Left colon (tissue), 1 donor: Measurements from ENCODE around the gene SGCG.

- PRO-cap = no peak
These were observed 234.9 kb downstream of the TUBA3C start for GRCh38 chr13:18946749-18947167.

DNA sequence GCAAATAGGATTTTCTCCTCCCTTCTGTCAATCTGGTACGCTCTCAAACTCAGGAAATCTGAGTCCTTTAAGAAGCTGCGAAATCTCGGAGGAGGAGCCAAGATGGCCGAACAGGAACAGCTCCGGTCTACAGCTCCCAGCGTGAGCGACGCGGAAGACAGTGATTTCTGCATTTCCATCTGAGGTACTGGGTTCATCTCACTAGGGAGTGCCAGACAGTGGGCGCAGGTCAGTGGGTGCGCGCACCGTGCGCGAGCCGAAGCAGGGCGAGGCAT is 64.7 kb downstream of the TPTE2 start:
- PRO-cap = no peak

DNA sequence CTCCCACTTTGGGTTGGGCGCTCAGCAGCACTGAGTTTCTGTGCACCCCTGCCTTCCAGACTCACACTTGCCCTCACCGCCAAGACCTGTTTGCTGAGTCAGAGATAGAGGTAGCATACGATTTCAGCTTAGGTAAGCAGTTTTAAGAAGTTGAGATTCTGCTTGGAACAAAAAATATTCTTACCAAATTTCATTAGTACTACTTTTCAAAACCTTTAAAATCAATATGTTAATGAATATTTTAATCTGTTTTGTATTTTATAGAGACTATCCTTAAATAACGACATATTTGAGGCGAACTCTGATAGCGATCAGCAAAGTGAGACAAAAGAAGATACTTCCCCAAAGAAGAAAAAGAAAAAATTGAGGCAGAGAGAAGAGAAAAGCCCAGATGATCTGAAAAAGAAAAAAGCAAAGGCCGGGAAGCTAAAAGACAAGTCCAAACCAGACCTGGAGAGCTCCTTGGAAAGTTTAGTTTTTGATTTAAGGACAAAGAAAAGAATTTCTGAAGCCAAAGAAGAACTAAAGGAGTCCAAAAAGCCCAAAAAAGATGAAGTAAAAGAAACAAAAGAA is 12.8 kb downstream of the MPHOSPH8 start:
- PRO-cap = no peak

GRCh38 chr13:19714187-19714912 is 68.4 kb downstream of the PSPC1 start:
- PRO-cap = no peak

DNA sequence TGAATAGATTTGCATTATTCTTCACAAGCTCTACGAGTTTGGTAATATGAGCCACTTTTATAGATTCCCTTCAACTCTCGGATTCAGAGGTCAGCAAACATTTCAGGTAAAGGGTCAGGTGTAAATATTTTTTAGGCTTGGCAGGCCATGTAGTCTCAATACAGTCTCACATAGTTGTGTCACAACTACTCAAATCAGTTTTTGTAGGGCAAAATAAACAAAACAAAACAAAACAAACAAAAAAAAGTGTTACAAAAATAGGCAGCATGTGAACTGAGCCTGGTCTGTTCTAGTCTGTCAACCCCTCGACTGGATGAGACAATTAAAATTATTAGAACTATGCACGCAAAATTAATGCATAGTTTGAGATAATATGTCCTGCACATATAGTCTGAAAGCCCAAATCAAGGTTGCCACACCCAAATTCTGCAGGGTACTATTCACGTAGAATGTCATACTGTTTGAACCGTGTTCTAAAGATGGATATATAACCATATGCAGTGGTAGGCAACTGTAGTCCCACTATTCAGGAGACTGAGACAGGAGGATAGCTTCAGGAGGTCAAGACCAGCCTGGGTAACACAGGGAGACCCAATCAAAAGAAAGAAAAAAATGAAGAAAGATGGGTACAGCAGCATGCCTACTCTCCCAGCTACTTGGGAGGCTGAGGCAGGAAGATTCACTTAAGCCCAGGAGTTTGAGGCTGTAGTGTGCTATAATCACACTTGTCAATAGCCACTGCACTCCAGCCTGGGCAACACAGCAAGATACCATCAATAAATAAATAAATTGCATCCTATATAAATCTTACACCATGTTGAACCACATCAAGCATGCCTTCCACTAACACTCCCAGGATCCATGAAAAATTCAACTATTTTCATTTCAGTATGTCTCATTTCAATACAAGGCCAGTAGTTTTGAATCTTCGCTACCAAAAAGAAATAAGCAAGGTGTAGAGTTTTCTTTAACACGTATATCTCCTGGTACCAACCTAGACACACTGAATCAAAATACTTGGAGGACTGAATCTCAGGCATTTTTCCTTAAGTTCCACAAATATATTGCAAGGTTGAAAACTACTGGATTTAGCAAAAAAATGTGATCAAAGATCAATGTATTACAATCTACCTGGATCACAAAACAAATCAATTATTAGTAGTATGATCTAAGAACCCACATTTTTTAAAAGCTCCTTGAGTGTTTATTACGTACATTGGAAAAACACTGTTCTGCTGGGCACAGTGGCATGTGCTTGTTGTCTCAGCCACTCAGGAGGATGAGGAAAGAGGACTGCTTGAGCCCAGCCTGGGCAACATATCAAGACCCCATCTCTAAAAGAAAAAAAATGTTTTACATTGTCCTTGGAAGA is 56.9 kb downstream of the PSPC1 start:
- PRO-cap = no peak

GRCh38 chr13:19751220-19751584 is 31.5 kb downstream of the PSPC1 start:
- PRO-cap = no peak

GRCh38 chr13:19957076-19957766 is 1.3 kb upstream of the ZMYM2 start:
- PRO-cap = unidirectional peak, plus-strand start at chr13:19957451

- PRO-cap = no peak
These were observed 1.7 kb downstream of the GJB2 start for GRCh38 chr13:20190806-20191584.

DNA sequence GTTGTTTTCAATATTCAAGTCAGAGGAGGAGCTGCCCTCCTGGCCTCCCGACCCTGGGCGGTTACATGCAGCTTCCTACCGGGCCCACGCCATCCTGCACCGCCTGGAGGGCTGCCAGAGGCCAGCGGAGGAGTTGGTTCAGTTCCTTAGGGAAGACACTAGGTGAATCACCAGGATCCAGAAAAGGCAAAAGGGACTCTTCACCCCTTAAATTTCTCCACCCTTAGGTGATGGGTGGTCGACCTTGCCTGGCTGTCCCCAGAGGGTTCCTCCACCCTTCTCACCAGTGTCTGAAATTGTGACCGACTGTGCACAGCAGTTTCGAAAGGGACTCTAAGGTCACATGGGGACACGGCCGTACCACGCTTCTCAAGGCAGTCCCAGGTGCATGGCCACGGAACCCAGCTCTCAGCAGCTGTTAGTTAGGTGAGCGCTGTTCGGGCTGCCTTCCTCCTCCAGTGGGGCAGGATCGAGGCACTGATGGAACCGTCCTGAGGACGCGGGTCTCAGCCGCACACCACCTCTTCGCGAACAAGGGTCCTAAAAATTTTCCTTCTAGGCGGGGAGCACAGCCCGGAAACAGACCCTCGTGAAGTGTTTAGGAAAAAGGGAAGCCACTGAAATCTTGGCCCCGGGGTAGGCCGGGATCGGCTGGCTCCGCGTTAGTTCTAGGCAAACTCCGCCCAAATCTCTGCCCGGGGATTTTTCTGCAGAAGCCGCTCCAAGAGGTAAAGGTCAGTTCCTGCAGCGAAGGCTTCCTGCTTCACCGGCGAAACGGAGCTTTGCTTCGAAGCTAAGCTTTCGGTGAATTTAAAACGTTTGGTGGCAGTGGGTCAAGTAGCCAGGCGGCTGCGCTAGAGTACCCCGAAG is 903 bp downstream of the GJB2 start:
- PRO-cap = bidirectional peak, plus-strand start at position 738 of the sequence, minus-strand start at position 693 of the sequence

GRCh38 chr13:20301759-20302266 is 69.7 kb upstream of the GJB6 start:
- PRO-cap = no peak

DNA sequence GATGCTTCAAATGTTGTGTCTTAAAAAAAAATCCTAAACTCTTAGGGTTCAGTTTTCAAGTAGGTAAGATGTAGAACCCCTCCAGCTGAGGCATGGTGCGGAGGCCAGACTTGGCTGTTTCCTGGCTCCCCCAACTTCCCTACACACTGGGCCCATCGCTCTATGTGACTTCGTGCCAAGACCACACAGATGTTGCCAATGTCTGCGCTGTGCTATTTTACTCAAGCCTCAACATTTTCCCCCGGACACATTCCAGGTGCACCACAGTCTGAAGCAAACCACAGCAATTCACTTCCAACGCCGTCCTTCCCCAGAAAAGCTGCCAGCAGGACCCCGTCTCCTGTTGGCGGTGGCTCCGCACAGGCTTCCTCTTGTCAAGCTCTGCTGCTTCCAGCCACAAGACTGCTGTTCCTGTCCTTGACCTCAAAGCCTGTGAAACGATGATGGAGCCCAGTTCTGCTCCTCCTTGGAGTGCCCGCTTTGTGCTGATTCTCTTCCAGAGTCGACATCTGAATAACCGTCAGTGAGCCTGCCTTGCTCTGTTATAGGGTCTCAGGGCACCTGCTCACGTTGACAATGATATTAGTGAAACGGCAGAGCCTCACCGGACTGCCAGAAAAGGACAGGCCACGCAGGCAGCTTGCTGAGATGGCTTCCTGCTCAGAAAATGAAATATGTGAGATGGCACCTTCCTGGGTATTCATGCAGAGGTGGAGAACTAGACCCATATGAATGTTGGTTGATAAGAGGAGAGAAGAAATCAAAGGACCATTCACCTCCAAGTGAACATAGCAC is 100.6 kb downstream of the CRYL1 start:
- PRO-cap = no peak

- PRO-cap = no peak
These were observed 6.2 kb downstream of the IFT88 start for GRCh38 chr13:20573207-20573550.

- PRO-cap = bidirectional peak, plus-strand start at chr13:20704085, minus-strand start at chr13:20704114; unidirectional peak, minus-strand start at chr13:20704174; unidirectional peak, minus-strand start at chr13:20704264
These were observed 699 bp downstream of the IL17D start for GRCh38 chr13:20704016-20704780.

DNA sequence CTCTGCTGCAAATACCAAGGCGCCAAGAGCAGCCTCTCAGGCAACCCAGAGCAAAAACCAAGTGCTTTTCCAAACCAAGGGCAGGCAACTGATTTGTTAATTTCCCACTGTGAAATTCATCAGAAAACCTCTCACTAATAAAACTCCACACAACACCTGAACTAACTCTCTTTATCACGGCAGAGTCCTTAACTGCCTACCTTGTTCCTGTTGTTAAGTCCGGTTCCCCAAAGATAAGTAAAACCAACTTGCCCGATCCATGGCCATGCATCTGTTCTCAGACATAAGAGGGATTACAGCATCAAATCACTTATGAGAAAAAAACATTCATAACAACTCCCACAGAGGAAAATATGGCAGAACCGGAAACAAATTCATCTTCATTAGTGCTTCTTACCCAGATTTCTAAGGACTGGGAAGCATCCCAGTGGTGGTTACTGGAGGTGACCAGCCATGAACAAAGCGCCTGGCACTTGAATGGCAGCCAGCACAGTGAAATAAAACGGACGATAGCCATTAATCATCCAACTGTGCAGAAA is 44.6 kb downstream of the LATS2 start:
- PRO-cap = no peak

DNA sequence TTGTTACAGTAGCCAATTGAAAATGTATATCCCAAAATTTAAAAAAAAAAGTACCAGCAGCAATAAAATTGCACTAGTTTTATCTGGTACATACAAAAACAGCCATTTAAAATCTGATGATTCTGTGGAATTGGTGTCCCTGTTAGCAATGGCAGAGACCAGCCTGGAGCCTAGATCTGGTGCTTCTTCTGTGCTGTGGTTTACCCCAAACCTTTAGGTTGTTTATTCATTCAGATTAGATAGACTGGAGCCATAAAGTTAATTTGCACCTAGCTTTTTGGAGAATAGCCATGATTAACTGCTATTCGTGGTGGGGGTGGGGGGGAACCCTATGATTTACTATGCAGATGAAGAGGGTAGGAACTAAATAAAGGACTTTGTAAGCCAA is 8.5 kb downstream of the SAP18 start:
- PRO-cap = no peak

DNA sequence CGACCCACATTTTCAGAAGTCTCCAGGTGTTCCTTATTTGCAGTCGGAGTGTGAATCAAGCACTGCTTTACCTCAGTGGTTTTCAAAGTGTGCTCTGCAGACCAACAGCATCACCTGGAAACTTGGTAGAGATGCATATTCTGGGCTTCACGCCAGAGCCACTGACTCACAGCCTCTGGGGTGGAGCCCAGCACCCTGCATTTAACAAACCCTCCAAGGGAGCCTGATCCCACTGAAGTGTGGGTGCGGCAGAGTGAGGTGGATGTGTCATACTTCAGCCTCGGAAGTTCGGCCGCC is 33.2 kb upstream of the MICU2 start:
- PRO-cap = no peak

GRCh38 chr13:22061211-22062658 is 390.9 kb downstream of the FGF9 start:
- PRO-cap = no peak

DNA sequence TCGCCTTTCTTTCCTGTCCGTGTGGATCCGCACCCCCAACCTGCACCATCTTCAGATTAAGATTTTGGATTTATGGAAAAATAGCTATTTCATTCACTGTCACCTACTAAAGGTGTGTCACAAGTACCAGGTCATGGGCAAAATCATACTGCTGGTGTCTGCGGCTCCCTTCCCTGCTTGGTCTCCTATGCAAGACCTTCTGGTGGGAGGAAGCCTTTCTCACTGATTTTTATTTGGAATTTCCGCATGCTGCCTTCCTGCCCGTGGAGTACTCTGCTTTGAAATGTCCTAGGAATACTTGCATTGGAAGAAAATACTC is 539.9 kb downstream of the FGF9 start:
- PRO-cap = no peak

GRCh38 chr13:22848368-22849059 is 332.3 kb upstream of the SGCG start:
- PRO-cap = no peak

- PRO-cap = no peak
These were observed at the start of gene SGCG for GRCh38 chr13:23180606-23181296. TSS of gene SGCG (plus strand) at chr13:23180979.